ENCODE results near the genes RCOR3 and NEK2.

- PRO-cap: no peak
- RAMPAGE, long total RNA, 2 experiments: no peak in any of the 2 experiments
These were observed 3.2 kb upstream of the C1orf74 start for GRCh38 chr1:209787178-209788262.

DNA sequence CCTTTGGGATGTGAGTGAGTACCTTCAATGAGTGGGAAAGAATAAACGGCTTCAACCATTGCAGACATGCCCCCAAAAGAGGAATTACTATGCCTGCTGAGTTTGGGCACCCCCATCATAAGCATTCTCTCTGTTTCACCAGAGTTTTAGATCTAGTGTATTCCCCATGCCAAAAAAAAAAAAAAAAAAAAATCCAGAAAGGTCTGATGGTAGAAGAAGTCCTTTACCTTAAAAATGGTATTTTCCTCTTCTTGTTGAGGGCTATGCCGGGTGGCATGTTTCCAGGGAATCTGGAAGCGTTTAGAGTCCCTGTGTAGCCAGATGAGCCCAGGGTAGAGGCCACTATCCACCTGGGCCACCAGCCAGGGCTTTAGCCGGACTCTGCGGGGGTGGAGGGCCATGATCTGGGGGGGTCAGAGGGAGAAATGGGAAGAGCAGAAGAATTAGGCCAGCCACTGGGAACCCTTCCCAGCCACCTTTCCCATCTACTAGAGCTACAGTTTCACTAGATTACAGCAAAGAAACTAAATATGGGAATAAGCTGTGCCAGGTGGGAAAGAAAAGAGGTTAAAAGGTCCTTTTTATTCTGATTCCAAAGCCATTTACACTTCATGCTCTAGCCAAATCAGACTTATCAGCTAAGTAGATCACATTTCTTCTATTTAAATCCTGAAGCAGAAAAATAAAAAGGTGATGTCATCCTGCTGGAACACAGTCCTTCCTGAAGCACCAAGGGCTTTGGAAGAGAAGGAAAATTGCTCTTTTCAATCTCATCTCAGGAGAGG, 4.7 kb downstream of the IRF6 start:
- PRO-cap: no peak
- RAMPAGE, long total RNA, 2 experiments: start-site peak on the minus strand in 1 of 2 experiments, centred at positions 334 to 614 of the sequence, 9 to 10 reads per replicate

DNA sequence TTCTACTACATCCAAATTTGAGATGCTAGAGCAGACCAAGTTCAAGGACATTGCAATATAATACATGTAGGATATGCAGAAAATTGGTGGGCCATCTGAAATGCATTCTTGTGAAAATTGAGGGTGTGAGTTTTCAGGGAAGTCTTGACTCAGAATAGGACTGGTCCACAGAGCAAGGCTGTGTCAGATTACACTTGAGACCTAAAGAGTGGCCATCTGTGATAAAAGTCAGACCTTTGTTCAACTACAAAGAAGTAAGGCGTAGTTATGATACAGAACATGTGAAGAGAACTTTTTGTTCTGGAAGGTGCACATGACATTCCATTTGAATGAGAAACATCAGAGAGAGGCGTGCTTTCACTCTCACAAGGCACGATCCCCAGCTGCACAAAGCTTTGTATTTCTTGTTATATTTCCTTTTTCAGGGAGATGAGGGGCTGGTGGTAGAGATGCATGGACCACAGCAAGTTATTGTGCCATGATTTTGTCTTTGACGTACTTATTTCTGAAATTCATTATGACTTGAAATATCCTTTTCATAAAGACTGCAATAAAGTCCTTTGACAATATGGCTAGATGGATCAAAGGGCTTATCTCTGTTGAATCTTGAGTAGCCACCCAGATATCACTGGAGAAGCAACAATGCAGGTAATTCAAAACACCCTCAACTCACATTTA, 45.7 kb downstream of the UTP25 start:
- PRO-cap: no peak
- RAMPAGE, long total RNA, 2 experiments: no peak in any of the 2 experiments

DNA sequence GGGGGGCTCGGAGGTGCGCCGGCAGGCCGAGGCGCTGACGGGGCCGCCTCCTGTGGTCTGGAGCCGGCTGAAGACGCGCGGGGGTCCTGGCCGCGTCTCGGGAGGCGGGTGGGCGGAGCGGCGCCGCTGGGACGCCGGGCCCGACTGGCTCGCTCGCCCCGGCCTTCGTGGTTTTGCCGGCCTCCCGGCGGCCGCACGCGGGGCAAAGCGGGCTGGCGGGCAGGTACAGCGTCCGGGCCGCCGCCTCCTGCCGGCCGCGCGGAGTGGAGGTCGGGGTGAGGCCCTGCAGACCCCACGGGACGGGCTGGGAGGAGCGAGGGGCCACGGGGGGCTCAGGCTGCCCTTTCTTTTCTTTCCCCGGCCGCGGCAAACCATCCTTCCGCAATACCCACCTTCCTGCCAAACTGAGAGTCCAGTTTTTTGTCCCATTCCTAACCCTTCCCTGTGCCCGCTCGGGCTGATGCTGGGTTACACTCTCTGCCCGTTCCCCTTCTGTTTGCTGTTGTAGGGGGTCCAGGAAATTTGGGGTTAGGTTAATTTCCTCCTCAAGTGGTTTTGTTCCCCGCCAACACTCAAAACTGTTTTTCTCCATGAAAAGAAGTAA, 413 bp downstream of the SYT14 start:
- PRO-cap: no peak
- RAMPAGE, long total RNA, 2 experiments: no peak in any of the 2 experiments

DNA sequence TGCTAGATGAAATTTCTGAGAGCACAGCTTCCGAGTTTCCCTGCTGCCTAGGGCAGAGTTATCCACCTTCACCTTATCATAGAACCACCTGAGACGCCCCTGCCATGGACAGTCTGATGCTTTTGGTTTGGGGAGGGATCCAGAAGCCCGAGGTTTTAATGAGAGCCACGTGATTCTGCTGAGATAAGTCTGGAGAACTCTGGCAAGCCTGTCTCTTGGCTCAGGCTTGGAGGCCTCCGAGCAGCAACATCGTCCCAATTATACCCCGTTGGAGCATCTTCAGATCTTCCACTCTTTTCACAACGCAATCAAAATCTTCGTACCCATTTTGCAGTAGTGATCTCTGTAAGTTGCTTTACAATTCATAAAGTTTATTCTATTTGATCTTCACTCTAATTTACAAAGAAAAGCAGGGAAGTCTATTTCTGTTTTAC, 645 bp upstream of the HHAT start:
- PRO-cap: no peak
- RAMPAGE, long total RNA, 2 experiments: no peak in any of the 2 experiments

- PRO-cap: unidirectional peak, minus-strand start at chr1:210374270
- RAMPAGE, long total RNA, 2 experiments: no peak in any of the 2 experiments
These were observed 45.1 kb downstream of the HHAT start for GRCh38 chr1:210373632-210374392.

- PRO-cap: no peak
- RAMPAGE, long total RNA, 2 experiments: no peak in any of the 2 experiments
These were observed 81.0 kb downstream of the HHAT start for GRCh38 chr1:210409754-210410102.

DNA sequence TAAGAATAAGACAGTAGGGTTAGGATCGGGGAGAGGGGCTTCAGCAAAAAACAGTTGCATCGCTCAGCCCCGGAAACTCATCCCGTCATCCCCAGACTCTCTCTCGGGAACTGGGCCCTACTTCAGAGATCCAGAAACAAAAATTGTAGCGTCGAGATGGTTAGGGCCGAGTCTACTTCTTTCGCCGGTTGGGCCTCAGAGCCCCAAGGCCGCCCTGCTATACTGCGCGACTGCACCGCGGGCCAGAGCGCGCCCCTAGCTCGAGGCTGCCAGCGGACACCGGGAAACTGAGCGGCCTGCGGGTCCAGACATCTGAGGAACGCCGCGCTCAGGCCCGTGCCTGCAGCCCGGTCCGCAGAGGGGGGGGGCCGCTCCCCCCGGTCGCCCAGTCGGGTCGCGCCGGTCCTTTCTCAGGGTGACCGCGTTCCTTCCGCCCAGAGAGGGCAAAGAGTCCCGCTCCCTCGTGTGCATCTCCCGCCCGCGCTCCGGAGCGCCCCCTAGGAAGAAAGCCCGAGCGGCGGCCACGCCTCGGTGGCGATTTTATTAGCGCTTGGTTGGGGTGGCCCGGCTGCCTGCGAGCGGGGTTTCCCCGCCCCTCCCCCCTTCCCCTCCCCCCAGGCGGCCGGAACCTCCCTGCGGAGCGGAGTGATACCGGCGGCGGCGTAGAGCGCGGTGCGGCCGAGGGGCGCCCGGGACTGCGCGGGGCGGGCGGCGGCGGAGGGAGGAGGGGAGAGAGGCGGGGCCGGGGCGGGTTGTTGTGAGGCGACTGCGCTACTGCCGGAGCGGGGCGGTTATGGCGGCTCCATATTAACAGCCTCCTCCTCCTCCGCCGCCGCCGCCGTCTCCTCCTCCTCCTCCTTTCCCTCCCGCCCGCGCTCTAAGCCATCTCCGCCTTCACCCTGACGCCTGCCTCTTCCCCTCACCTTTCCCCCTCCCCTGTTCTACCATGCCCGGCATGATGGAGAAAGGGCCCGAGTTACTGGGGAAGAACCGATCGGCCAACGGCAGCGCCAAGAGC, at the start of gene RCOR3:
TSS of gene RCOR3 (plus strand) at position 752 of the 1,018 bp plus-strand sequence.
- PRO-cap: bidirectional peak, plus-strand start at position 771 of the sequence, minus-strand start at position 383 of the sequence
- RAMPAGE, long total RNA, 2 experiments: start-site peak on the plus strand in 2 of 2 experiments, centred at positions 761 to 903 of the sequence, 21 to 125 reads per replicate

- PRO-cap: no peak
- RAMPAGE, long total RNA, 2 experiments: no peak in any of the 2 experiments
These were observed 12.2 kb downstream of the RCOR3 start for GRCh38 chr1:211271165-211271922.

GRCh38 chr1:211572046-211572850, 6.7 kb downstream of the SLC30A1 start:
- PRO-cap: no peak
- RAMPAGE, long total RNA, 2 experiments: no peak in any of the 2 experiments

DNA sequence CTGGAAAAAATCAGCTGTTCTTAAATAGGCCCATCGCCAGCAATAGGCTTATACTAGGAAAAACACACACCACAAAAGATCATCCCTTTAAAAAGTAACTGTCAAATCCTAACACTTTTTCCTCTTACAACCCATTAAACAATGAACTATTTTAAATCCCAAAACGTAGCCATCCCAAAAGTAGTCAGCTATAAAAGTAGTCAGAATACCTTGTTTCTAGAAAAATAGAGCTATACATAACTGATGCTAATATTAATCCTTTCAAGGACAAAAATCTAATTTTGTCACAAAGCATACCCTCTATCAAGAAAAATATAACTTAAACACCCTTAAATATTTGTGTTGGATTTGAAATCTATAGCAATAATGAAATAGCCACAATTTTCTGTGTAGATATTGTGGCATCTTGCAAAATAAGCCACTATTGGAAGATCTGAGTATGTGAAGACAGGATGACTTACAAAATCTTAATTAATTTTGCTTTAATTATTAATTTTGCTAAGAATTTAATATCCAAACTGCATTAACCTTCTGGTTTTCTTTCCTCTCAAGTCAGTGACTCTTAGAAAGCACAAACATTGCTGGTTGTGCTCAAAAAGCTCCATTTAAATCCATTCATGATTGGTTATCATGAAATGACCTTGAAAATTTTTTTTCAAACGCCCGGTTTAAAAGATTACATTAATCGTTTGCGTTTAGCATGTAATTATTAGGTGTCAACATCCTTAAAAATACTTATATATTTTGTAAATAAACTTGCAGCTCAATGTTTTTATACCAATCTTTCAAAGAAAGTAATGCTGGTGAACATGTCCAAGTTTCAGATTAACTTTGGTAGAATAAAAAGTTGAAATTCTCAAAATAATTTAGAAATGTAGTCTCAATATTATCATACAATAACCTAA, 4.9 kb downstream of the SLC30A1 start:
- PRO-cap: no peak
- RAMPAGE, long total RNA, 2 experiments: no peak in any of the 2 experiments

- PRO-cap: no peak
- RAMPAGE, long total RNA, 2 experiments: no peak in any of the 2 experiments
These were observed 45.0 kb downstream of the NEK2 start for GRCh38 chr1:211630112-211631155.

DNA sequence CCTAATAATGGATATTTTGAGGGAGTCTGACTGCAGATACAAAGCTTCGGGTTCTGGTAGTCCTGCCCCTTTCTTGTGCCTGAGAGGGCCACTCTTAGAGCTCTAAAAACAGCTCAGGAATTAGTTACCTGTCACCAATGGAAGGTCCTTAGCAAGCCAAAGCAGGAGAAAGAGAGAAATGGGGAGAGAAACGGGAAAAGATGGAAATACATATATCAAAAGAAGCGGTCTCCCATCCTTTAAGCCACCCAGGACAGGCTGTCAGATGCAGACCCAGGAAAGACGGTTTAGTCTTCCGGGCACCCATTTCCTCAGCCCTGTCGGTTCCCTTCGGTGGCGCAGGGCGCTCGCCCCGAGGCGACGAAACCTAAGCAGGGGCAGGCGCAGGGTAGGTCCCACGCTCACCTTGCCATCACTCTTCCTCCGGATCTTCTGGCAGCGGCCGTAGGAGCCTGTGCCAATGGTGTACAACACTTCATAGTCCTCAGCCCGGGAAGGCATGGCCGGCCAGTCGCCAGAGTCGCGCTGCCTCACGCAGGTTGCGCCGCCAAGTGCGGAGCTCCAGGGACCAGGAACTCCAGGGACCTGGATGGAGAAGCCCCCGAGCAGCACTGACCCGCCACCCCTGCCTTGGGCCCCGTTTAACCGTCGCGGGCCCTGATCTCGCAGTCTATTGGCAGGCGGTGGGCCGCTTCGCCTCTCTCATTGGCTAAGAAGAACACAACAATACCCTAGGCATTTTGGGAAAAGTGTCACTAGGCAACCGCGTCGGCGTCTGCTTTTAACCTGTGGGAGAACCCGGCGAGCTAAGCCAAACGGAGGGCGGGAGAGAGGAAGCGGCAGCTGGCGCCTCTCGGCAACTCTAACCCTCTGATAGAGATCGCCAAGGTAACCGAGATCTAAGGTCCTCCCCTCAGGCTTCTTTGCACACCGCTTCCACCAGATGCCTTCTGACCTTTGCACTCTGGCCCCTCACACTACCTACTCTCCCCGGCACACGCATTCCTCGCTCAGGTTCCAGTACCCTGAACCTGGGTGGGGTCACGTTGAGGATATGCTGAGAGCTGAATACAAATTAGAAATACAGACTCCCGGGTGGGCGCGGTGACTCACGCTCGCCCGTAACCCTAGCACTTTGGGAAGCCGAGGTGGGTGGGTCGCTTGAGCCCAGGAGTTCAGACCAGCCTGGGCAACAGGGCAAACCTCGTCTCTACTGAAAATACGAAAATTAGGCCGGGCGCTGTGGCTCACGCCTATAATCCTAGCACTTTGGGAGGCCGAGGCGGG, at the start of gene NEK2:
TSS of gene NEK2 (minus strand) at position 643 of the 1,287 bp plus-strand sequence.
- PRO-cap: no peak
- RAMPAGE, long total RNA, 2 experiments: no peak in any of the 2 experiments

GRCh38 chr1:211698501-211698875, 23.1 kb upstream of the NEK2 start:
- PRO-cap: no peak
- RAMPAGE, long total RNA, 2 experiments: no peak in any of the 2 experiments

- PRO-cap: no peak
- RAMPAGE, long total RNA, 2 experiments: no peak in any of the 2 experiments
These were observed 69.3 kb downstream of the LPGAT1 start for GRCh38 chr1:211761212-211761640.

- PRO-cap: no peak
- RAMPAGE, long total RNA, 2 experiments: no peak in any of the 2 experiments
These were observed 86.3 kb downstream of the INTS7 start for GRCh38 chr1:211948955-211949607.

GRCh38 chr1:212011926-212012546, 23.3 kb downstream of the INTS7 start:
- PRO-cap: no peak
- RAMPAGE, long total RNA, 2 experiments: no peak in any of the 2 experiments

- PRO-cap: no peak
- RAMPAGE, long total RNA, 2 experiments: no peak in any of the 2 experiments
These were observed 39.3 kb downstream of the DTL start for GRCh38 chr1:212074797-212075383.

DNA sequence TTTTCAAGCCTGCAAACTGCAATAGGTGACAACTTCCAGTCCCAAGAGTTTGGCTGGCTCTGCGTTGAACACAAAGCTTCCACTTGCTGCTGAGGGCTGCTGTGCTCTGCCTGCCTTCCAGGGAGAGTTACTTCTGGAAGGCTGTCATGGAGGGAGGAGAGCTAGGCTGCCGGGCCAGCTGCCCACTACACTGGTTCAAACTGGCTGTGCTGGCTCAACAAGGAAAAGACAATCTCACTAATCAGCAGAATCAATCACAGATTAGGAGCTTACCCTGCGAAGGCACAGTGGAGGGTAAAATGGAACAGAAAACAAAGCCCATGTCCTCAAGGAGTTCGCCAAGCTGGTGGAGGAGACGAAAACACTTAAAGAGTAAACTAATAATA, 46.6 kb upstream of the PPP2R5A start:
- PRO-cap: no peak
- RAMPAGE, long total RNA, 2 experiments: no peak in any of the 2 experiments

DNA sequence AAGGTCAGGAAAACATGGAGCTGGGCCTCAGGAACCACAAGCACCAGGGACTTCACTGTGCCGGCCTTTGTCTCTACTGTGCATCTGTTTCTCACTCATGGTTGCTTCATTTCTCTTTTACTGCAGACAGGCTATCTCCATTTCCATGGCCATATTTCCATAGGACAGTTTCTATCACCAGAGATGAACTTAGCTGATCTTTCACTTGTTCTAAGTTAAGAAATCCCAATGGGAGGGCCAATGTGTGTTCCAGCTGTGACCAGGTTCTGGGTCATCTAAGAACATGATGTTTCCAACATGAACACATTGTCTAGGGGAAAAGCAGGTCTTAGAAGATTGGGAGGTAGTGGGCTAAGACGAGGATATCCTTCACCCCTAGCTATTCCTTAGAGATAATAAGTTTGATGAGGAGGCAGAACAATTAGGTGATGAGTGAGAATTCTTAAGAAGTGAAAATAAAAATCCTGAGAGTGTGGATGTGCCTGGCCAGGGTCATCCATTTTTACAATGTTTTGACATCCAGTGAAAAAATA, 43.6 kb upstream of the PPP2R5A start:
- PRO-cap: no peak
- RAMPAGE, long total RNA, 2 experiments: no peak in any of the 2 experiments

Data from right atrium auricular region (tissue), 2 donors.